Upper lobe of left lung (tissue), 5 donors: ENCODE data around the gene HMX2.

DNA sequence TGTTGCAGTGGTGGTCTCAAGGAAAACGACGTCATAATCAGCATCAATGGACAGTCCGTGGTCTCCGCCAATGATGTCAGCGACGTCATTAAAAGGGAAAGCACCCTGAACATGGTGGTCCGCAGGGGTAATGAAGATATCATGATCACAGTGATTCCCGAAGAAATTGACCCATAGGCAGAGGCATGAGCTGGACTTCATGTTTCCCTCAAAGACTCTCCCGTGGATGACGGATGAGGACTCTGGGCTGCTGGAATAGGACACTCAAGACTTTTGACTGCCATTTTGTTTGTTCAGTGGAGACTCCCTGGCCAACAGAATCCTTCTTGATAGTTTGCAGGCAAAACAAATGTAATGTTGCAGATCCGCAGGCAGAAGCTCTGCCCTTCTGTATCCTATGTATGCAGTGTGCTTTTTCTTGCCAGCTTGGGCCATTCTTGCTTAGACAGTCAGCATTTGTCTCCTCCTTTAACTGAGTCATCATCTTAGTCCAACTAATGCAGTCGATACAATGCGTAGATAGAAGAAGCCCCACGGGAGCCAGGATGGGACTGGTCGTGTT, 46.3 kb upstream of the DMBT1 start:
- PRO-cap, 2 experiments: no peak in any of the 2 experiments
- RAMPAGE, long total RNA, 4 experiments: no peak in any of the 4 experiments

DNA sequence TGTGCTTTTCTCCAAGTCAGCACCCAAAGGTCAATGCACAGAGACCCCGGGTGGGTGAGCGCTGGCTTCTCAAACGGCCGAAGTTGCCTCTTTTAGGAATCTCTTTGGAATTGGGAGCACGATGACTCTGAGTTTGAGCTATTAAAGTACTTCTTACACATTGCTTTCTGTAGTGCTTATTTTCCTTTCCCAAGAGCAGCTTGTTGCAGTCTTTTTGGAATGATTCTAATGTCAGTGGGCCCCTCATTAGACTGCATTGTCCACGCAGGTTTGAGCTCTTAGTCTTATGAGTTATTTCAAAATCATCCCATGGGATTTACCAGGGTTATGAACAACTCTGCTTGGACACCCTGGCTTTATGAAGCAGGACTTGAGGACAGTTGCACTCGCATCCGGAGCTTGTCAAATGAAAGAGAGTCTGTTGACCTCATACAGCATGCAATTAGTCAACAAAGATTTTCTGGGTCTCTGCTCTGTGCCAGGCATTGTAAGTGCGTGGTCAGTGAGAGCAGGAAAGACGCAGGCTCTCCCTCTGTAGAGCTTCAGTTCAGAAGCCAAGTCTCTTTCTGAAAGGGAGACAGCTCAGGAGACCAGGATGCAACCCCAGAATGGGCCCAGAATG, 45.7 kb upstream of the DMBT1 start:
- PRO-cap, 2 experiments: no peak in any of the 2 experiments
- RAMPAGE, long total RNA, 4 experiments: no peak in any of the 4 experiments

DNA sequence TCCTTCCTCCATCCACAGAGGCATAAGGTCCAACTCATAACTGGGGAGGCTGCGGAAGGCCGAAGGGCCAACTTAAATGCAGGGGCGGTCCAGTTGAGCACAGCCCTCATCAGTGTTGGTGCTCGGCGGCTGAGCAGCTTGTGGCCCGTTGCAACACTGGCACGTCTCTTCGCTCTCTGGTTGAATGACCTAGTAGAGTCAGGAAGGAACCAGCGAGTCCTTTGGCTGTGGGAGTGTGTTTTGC, 44.9 kb upstream of the DMBT1 start:
- PRO-cap, 2 experiments: no peak in any of the 2 experiments
- RAMPAGE, long total RNA, 4 experiments: no peak in any of the 4 experiments

GRCh38 chr10:122635890-122636447, 36.7 kb upstream of the SPADH start:
- PRO-cap, 2 experiments: no peak in any of the 2 experiments
- RAMPAGE, long total RNA, 4 experiments: start-site peak on the plus strand in 2 of 4 experiments, at chr10:122635739-122636173 at its widest, 7 to 44 reads per replicate

- PRO-cap, 2 experiments: no peak in any of the 2 experiments
- RAMPAGE, long total RNA, 4 experiments: no peak in any of the 4 experiments
These were observed 6.6 kb upstream of the CUZD1 start for GRCh38 chr10:122852221-122852748.

DNA sequence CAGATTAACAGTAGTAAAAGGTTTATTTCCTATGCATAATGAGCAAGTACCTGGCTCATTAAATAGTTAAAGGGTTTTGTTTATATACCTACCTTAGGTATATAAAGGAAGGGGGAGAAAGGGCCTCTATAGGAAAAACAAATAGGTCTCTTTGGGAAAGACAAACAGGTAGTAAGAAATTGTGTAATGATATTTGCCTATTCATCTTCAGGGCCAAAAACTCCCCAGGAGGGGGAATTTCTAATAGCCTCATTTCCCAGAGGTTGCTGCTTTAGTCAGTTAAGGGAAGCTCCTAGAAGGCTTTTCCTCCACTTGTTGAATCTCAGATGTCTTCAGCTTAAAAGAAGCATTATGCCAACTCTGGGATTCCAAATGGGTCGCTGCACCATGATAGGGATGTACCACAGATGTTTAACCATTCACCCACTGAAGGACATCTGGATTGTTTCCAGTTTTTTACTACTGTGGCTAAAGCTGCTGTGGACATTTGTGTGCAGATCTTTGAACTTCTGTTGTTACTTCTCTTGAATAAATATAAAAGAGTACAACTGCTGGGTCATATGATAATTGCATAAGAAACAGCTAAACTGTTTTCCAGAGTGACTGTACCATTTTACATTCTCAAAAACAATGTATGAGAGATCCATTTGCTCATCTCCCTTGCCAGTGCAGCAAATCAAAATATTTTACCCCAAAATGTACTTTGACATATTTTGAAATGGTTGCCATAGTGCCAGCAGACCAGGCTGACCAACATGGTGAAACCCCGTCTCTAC, 11.4 kb downstream of the ACADSB start:
- PRO-cap, 2 experiments: no peak in any of the 2 experiments
- RAMPAGE, long total RNA, 4 experiments: no peak in any of the 4 experiments

- PRO-cap, 2 experiments: no peak in any of the 2 experiments
- RAMPAGE, long total RNA, 4 experiments: no peak in any of the 4 experiments
These were observed 1.1 kb upstream of the HMX3 start for GRCh38 chr10:123134698-123135039.

DNA sequence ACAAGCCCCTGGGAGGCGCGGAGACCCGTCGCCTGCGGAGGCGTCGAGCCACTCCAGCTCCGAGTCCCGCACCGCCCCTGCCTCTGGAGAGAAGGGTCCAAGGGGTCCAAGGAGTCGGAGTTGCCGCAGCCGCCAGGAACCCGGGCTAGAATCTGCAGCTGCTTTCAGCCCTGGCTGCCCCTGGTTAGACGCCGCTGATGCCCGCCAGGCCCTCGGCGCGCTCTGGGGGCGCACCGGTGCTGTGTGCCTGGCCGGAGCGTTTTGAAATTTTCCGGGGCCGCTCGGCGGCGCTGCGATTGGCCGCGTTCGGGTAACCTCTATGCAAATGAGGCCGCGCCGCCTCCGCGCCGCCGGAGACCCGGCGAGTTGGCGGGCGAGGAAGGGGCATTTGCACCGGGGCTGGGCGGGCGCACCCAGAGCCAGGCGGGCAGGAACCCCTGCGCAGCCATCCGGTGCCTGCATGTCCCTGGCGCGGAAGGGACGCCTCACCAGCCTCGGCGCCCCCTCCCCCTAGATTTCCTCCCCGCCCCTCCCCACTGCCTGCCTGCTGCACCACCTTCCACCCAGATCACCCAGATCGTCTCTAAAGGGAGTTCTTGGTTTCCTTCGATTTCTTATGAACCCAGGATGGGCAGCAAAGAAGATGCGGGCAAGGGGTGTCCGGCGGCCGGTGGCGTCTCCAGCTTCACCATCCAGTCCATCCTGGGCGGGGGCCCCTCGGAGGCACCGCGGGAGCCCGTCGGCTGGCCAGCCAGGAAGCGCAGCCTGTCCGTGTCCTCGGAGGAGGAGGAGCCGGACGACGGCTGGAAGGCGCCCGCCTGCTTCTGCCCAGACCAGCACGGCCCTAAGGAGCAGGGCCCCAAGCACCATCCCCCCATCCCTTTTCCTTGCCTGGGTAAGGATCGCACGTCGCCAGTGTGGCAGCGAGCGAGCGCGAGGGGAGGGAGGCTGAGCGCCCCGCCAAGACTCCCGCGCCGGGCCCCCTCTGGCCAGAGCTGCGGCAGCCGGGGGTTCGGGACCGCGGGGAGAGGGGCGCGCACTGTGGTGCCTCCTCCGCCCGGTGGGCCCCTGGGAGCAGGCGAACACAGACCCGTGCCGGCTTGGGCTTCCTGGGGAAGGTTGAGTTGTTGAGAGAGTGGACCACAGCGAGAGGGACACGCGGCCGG, at the start of gene HMX2:
Gene HMX2, plus strand, starts transcription at position 385 of the 1,166 bp plus-strand sequence.
- PRO-cap, 2 experiments: no peak in any of the 2 experiments
- RAMPAGE, long total RNA, 4 experiments: no peak in any of the 4 experiments

- PRO-cap, 2 experiments: no peak in any of the 2 experiments
- RAMPAGE, long total RNA, 4 experiments: no peak in any of the 4 experiments
These were observed 2.0 kb downstream of the HMX2 start for GRCh38 chr10:123149788-123150470.

- PRO-cap, 2 experiments: no peak in any of the 2 experiments
- RAMPAGE, long total RNA, 4 experiments: no peak in any of the 4 experiments
These were observed 703 bp downstream of the BUB3 start for GRCh38 chr10:123154658-123155551.

GRCh38 chr10:123743814-123744443, 77.8 kb downstream of the GPR26 start:
- PRO-cap, 2 experiments: no peak in any of the 2 experiments
- RAMPAGE, long total RNA, 4 experiments: no peak in any of the 4 experiments

DNA sequence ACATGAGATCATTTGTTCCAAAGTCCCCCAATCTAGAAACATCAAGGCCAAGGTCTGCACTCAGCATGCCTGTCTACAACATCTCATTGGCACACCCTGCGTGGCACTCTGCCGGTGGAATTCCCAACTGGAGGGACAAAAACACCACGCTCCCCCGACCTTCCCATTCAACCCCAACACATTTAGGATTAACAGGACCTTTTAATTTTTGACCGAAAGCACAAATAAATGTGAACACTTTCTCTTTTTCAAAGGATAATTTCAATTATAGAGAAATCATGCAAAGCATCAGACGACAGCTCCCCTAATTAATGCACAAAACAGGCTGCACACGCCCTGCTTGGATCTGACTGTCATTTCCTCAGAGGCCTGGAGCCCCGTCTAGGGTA, 31.3 kb downstream of the CPXM2 start:
- PRO-cap, 2 experiments: no peak in any of the 2 experiments
- RAMPAGE, long total RNA, 4 experiments: no peak in any of the 4 experiments

DNA sequence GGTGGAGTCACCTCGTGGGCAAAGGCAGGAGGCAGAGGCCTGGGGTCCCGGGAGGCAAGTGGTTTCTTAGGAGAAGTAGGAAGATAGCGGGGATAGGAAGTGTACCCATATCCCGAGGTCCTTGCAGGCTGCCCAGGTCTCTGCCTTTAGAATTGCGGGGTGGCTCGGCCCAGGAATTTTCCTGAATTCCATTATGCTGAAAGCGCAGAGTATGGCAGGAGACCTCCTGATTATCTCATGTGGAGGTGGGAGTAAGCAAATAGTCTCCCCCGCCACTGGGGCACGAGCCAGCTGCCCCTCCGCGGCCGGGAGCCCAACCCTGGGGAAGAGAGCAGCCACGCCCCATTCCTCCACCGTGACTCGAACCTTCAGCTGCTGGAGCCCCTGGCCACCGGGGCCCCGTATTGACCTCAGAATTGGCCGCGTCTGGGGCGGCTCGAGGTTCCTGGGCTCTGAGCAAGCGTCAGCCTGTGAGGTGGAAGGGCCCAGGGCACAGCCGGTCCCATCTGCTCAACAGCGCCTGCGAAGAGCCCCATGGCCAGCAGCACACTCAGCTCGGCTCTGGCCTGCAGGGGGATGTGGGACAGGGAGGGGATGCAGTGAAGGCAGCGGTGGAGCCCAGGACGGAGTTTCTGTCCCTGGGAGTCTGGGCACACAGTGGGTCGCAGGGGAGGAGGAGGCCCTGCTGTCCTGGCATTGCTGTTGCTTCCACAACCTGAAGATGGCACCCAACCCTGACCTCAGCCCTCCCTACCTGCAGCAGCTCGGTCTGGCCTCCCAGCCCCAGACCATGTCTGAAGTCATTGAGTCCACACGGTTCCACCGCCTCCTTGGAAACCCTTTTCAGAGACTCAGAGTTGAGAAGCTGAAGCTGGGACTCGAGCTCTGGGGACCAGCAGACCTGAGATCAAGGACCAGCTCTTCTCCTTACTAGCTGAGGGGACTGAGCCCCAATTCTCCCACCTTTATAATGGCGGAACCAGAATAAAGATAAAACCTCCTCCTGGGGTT, 97.8 kb downstream of the CHST15 start:
- PRO-cap, 2 experiments: no peak in any of the 2 experiments
- RAMPAGE, long total RNA, 4 experiments: no peak in any of the 4 experiments

DNA sequence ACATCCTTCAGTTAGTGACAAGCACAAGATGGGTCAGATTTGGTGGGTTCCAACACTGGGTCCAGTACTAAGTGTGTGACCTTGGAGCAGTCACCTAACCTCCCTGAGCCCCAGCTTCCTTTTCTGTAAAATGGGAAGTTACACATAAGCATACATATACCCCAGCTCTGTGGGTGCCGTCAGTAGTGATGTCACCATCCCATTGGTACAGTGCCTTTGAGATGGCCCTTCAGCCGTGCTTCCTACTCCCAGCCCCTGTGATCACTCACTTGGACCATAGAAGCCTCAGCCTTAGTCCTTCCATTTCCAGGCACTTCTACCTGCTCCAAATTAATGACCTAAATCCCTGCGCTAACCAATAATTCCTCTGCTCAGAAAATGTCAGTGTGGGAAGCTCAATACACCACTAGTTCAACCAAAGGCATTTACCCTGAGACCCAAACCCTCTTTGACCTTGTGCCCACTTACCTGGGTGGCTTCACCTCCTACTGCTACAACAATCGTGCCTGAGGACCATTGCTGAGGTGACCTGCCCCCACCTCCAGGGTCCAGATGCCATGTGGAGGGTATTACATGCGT, 95.4 kb downstream of the CHST15 start:
- PRO-cap, 2 experiments: no peak in any of the 2 experiments
- RAMPAGE, long total RNA, 4 experiments: no peak in any of the 4 experiments

- PRO-cap, 2 experiments: no peak in any of the 2 experiments
- RAMPAGE, long total RNA, 4 experiments: no peak in any of the 4 experiments
These were observed 27.1 kb downstream of the CHST15 start for GRCh38 chr10:124066330-124066756.

- PRO-cap, 2 experiments: peak in 1 of 2 experiments; most common plus-strand start chr10:124172559 (in 1)
- RAMPAGE, long total RNA, 4 experiments: no peak in any of the 4 experiments
These were observed 78.9 kb upstream of the CHST15 start for GRCh38 chr10:124172066-124172936.

DNA sequence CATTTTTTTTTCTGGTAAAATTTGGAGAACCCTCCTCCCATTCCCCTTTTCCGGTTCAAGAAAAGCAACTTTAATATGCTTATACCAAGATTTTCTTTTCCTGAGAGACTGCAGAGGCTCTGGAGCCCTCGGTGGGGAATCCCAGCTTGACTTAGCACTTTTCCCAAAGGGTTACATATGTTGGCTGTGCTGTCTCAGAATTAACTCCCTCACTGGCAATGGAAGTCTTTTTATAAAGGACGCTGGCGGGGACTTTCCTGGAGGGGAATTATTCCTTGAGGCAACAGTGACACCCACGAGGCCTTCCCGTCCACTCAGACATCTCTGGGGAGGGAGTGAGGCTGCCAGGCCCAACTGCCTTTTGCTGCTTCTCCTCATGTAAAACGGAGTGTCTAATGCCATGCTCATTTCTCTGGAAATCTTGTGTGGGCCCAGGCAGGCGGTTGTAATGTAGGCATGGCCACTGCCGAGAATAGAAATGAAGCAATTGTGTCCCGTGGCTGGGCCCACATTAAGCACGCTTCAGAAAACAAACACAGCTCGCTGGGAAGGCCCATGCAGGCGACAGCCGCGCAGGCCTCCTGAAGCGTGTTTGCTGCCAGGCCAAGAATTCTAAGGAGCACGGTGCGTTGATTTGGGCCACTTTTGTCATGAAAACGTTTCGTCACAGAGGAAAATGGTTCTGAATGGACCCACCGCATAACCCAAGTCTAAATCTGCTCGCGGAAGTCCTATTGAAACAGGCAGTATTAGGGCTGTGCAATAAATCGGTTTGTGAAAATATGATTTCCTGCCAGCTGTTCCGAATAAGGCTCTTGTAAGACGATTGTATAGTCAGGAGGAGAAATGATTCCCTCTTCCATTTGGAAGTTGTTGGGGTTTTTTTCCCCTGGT, 104.0 kb upstream of the CHST15 start:
- PRO-cap, 2 experiments: no peak in any of the 2 experiments
- RAMPAGE, long total RNA, 4 experiments: no peak in any of the 4 experiments

DNA sequence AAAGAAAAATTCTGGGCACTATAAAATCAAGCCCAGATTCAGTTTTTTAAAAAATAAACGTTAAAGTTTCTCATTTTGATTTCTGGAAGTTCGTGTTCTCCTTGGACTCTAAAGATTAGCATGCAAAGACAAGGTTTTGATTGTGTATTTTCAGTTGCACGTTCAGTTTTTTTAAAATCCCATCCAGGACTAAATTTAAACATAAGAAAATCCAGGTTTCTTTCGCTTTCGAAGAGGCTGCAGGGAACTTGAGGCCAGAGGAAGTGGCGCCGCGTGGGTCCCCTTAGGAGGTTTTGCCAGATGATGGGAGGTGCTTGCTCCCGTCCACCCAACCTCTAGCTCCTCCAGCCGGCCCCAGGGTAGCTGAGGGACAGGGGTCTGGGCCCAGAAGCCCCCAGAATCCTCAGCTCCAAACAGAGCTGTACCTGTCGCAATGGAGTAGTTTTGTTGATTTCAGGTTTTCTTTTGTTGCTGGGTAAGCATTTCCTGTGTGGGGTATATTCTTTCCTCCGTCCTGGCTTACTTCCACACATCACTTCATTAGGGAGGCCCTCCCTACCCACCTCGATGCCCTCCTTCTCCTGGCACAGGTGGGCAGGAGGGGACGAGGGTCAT, 32.4 kb downstream of the LHPP start:
- PRO-cap, 2 experiments: no peak in any of the 2 experiments
- RAMPAGE, long total RNA, 4 experiments: no peak in any of the 4 experiments

- PRO-cap, 2 experiments: no peak in any of the 2 experiments
- RAMPAGE, long total RNA, 4 experiments: no peak in any of the 4 experiments
These were observed 72.8 kb downstream of the LHPP start for GRCh38 chr10:124534111-124535051.

DNA sequence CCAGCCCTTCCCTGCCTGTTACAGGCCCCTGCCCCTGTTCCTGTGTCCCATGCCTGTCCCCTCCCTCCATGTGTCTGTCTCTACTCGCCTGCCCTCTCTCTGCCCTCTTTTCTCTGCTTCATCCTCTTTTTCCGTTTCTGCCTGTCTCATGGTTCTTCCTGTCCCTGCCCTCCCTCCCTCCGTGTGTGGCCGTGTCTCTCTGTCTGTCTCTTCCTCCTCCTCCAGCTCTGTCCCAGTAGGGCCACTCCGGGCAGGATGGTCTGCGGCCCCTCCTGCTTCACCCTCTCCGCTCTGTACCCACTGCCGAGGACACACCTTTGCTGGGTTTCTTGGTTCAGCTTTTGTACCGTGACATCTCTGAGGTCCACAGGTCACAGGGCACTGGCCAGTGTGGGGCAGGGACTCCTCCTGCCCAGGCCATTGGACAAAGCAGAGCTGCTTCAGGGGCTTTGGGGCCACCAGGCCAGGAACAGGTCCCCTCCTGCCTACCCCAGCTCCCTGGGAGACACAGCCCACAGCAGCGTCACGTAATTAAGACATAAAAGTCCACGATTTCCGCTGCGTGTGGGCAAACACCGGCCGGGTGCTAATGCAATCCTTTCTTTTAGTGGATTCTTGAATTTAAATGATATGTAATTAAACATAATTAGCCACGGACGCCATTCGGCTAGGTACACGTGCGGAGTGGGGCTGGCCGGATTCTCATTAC, 137.2 kb downstream of the FAM53B start:
- PRO-cap, 2 experiments: no peak in any of the 2 experiments
- RAMPAGE, long total RNA, 4 experiments: no peak in any of the 4 experiments